Sternocleidomastoid (tissue), 1 donor: ENCODE measurements around the gene MYH10.

- PRO-cap = unidirectional peak, minus-strand start at chr17:8147634
Observed at GRCh38 chr17:8147030-8147974, 4.9 kb downstream of the PER1 start.

DNA sequence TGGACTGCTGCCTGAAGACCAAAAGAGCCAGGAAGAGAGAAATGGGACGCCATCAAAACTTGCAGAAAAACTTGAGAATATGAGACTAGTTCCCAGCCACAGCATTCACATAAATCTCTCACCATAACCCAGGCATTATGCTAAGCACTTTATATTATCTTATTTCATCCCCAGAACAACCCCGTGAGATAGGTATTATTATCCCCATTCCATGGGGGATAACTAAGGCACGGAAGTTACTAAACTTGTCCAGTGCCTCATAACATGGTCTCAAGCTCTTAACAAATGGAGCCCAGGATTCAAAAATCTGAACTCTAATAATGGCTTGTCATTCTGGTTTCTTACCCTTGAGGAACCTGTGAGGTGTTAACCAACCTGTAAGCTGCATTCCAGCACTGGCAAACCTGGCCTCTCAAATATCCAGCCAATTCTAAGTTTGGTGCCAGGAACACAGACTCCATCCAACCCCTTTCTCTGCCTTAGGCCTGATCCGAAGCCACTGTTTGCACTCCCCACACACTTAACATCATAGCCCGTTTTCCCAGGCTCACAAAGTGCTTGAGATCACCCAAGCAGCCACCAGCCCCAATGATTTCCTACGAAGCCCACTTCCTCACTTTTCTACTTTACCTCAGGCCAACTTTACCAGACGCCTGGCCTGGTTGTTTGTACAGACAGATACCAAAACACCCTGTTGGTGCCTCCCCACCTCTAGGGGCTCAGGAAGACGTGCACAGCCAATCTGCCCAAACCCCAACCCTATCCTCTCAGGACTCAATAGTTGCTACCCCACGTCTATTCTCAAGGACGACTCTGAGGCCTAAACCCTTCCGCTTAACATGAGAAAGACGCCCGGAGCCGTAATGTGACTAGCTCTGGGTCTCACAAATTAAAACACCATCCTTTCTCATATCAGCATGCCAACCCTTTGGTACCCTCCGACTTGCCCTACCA is 3.0 kb upstream of the PER1 start:
- PRO-cap = bidirectional peak, plus-strand start at position 427 of the sequence, minus-strand start at position 406 of the sequence

- PRO-cap = no peak
Observed at GRCh38 chr17:8159347-8160241, 3.2 kb downstream of the VAMP2 start.

- PRO-cap = bidirectional peak, plus-strand start at chr17:8187157, minus-strand start at chr17:8186871
Observed at GRCh38 chr17:8186563-8186959, 3.4 kb downstream of the BORCS6 start.

DNA sequence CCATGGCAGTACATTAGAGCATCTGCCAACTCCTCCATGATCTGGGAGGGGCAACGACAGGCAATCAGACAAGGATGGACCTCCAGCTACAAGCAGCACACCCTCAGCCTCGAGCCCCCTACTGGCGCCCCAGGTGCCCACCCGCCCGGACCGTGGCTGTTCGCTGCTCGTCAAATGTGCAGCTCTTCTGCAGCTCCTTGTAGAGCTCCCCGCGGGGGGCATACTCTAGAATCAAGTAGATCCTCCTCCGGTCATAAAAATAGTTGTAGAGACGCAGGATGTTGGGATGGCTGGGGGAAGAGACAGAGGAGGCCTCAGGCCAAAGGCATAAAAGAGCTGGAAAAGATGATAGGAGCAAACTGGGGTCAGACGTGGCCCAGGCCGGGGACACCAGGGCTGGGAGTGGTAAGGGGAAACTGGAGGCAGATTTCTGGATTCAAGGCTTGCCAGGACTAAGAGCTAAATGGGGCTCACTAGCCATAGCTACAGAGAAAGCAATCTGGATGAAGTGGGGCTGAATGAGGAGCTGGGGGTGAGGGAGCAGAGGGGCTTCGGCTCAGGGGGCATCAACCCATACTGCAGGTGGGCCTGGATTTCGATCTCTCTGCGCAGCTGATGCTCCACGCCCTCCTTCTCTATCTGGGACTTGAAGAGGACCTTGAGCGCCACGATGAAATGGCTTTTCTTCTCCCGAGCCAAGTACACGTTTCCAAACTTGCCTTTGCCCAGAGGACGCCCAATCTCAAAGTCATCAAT is 3.6 kb downstream of the AURKB start:
- PRO-cap = no peak

GRCh38 chr17:8223331-8223735 is 13.0 kb upstream of the AURKB start:
- PRO-cap = bidirectional peak, plus-strand start at chr17:8223543, minus-strand start at chr17:8223437

GRCh38 chr17:8288044-8288471 is 412 bp upstream of the RANGRF start:
- PRO-cap = unidirectional peak, plus-strand start at chr17:8288360

DNA sequence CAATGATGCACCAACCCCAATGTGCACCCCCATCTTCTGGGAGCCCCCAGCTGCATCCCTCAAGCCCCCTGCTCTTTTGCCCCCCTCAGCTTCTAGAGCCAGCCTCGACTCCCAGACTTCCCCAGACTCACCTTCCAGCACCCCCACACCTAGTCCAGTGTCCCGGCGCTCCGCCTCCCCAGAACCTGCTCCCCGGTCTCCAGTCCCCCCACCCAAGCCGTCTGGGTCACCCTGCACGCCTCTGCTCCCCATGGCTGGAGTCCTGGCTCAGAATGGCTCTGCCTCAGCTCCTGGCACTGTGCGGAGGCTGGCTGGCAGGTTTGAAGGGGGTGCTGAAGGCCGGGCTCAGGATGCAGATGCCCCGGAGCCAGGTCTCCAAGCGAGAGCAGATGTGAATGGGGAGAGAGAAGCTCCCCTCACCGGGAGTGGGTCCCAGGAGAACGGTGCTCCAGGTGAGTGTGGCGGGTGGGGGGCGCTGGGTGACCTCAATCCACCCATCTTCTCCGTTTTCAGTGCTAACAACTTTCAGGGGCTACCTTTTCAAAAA is 2.2 kb downstream of the ARHGEF15 start:
- PRO-cap = no peak

- PRO-cap = no peak
Observed at GRCh38 chr17:8384868-8385804, 2.1 kb upstream of the RPL26 start.

DNA sequence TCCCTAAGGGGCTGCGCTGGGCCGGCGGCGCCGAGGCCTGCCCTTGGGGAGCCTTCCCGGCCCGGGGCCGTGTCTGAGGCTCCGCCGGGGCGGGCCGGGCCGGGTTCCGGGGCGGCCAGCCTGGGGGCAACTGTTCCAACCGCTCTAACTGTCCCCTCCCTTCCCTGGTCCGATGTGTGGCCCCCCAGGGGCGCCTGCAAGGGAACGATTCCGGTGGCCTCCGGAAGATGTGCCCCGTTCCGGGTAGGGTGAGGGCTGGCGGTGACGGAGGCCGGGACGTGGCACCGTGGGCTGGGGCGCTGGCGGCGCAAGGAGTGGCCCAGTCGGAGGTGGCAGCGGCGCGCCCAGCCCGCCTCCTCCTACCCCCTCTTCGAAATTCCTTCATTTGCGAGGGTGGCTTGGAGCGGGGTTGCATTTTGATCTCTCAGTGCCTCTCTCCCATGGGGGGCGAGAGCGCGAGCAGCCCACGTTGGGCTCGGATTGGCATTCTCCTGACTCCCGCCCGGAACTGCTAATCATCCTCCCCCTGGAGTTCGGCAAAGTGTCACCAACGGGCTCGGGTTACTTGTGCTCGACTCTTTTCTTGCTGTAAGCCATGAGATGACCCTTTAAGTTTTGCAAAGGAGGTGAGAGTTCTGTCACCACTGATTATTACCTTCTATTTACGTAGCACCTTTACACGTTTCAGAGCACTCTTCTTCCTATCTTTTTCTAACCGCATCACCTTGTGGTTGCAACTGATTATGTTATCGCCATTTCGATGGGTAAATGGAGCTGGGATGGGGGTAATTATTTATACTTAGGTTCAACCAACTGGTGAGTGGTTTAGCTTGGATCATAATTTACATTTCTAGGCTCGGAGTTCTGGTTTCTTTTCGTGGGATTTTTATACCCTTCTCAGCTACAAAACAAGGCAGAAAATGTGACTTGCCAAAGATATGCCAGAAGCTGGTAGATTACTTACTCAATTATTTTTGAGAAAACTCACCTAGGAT is 682 bp downstream of the NDEL1 start:
- PRO-cap = bidirectional peak, plus-strand start at position 322 of the sequence, minus-strand start at position 331 of the sequence; unidirectional peak, minus-strand start at position 510 of the sequence

- PRO-cap = no peak
Observed at GRCh38 chr17:8463468-8463875, 27.8 kb downstream of the NDEL1 start.

DNA sequence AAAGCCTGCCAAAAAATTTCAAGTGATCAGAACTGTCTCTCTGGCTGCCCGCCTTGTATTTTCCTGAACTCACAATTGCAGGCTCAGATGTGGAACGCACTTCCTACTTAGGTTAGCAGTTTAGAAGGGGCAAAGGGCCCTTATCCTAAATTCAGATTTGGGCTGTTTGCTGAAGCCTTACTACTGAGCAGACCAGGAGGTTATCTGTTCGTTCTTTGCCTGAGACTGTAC is 24.0 kb downstream of the MYH10 start:
- PRO-cap = no peak

- PRO-cap = bidirectional peak, plus-strand start at chr17:8631079, minus-strand start at chr17:8630725
Observed at GRCh38 chr17:8630519-8631708, at the start of gene MYH10. Gene MYH10 (minus strand): TSS chr17:8630725.

DNA sequence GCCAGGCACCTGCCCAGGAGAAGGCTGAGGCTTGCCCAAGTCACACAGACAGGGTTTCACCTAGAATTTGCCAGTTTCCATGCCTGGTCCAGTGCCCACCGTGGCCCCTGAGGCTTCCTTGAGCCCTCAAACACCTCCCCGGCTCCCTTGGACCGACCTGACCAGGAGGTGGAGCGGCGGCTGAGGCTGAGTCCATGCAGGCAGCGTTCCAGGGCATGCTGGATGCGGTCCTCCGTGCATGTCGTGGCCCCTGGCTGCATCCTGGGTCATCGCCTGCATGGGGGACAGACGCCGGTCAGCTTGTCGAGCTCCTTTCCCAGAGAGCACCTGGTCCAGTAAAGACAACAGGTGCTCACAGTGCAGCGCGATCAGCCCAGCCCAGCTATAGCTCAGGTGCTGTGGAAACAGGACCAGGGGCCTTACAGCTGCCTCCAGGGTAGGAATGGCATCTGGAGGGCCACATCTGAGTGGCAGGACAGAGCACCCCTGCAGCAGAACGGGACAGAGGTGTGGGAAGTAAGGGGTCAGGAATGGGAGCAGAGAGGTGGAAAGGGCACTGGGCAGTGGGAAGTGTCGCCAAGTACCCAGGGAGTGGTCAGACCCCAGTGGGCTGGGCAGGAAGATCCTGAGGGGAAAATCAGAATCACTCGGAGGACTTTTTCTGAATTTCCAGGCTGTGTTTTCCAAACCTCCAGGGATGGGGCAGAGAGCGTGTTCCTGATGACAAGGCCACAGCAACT is 43.9 kb upstream of the PIK3R6 start:
- PRO-cap = no peak

DNA sequence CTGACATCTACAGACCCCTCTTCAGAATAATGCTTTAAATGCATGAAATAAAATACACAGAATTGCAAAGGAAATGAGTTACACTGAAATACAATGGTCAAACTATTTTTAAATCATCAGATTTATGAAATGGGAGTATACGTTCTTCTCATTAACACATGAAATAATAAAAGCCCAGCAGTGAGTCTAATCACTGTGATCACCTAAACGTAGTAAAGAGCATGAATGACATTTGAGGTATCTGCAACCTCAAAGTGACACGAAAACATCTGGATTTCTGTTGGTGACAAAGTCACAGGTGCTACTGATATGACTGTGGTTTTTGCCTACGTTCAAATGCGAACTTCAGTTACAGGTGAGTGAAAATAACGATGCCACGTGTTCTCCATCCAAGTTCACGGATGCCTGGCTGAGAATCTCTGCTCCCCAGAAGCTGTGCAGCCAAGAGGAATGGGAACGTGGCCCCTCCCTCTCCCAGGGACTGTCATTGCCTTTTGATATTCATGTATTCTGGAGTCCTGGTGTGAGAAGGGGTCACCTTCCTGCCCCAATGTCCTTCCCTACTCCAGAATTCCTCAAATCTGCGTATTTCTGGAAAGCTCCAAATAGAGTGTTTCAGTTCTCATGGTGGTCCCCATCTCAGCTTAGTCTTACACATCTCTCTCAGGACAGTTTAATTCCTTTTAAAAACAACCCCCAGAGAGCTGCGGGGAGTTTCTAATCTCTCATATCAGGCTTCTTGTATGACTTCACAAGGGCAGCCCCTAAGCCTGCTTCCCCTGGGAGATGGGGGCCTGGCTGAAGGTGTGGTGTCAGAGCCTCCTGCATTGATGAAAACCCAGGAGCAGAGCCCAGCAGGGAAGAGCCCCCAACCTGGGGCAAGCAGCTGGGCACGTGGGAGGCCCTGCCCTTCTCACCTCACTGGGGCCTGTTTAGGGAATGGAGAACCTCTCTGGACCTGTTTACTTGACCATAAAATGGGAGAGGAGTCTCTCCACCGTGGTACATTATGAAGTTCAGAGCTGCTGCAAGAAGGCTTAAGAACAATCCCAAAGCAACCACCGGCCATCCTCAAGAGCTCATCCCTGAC is 25.8 kb downstream of the PIK3R5 start:
- PRO-cap = no peak

- PRO-cap = no peak
Observed at GRCh38 chr17:9217067-9217495, 195.8 kb downstream of the NTN1 start.

DNA sequence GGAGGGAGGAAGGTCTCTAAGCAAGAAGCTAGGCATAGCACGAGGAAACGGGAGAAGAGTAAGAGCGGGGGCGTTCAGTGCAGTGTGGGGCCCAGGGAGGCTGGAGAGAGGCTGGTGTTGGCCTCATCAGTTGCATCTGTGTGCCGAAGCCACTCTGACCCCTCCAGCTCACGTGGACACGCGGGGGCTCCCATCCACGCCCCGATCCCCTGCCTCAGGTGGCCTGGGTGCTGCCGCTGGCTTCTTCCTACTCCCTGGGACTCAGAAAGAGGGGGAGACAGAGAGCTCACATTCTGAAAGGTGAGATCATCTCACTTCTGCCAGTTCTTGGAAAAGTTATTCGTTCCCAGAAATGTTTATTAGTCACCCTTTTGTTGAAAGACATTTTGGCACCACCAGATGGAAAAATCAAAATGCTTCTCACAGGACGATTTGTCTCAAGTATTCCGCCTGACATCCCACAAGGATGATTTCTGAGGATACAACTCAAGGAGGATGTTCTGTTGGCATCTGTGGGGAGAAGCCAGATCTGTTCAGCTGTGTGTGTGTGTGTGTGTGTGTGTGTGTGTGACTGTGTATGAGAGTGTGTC is 207.1 kb downstream of the NTN1 start:
- PRO-cap = no peak

GRCh38 chr17:9644401-9644617 is 1.0 kb upstream of the USP43 start:
- PRO-cap = no peak

DNA sequence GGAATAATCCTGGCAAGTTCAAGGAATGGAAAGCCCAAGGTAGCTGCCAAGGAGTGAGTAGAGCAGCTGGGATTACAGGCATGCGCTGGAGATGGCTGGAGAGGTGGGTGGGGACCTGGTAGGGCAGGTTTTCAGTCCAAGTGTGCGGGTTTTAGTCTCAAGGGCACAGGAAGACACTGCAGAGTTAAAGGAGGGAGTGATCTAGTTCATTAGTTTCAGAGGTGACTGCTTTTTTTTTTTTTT is 24.4 kb downstream of the USP43 start:
- PRO-cap = no peak

DNA sequence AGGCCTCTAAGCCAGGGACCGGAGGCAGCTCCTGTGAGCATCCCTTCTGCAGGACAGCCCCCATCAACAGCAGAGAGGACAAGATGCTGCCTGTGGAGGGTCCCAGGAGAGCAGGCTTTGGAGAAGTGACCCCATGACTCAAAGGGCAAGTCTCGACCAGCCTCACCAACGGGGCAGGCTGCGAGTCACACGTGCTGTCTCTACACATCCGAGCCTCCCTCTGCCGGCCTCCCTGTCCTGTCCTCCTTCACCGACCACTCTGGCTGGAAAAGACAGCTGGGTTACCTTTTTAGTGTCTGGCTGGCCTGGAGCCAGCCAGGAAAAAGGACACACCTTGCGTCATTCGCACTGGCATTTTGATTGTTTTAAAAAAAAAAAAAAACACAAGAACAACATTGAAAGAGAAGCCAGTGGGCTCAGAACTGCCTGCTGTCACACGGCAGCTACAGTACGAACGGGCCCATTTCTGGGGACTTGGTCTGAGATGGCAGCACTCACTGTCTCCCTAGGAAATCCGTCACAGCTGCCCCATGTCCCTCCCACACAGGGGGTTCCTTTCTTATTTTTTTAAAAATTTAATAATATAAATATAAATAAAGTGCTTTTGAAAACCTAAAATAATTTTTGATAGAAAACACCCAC is 74.5 kb upstream of the RCVRN start:
- PRO-cap = no peak